LHCN-M2 (cell line): ENCODE measurements around a stretch of chr9.

DNA sequence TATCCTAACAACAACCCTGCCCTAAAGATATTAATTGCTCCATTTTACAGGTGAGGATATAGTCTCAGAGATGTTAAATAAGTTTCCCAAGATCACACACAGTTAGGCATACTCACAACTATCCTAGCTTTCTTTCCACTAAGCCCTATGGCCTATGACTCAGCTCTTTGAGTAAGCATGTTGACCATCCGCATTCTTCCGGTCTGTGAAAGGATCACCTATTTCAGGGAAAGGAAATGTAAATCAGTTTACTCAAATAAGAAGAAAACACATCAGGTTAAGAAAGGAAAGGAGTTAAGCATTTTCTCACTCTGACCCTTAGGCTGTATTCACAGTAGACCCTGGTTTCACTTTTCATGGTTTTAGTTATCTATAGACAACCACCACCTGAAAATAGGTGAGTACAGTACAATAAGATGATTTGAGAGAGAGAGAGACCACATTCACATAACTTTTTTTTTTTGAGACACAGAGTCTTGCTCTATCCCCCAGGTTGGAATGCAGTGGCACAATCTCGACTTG lies 145.9 kb downstream of the CAAP1 start:
- RAMPAGE, long total RNA: no peak

DNA sequence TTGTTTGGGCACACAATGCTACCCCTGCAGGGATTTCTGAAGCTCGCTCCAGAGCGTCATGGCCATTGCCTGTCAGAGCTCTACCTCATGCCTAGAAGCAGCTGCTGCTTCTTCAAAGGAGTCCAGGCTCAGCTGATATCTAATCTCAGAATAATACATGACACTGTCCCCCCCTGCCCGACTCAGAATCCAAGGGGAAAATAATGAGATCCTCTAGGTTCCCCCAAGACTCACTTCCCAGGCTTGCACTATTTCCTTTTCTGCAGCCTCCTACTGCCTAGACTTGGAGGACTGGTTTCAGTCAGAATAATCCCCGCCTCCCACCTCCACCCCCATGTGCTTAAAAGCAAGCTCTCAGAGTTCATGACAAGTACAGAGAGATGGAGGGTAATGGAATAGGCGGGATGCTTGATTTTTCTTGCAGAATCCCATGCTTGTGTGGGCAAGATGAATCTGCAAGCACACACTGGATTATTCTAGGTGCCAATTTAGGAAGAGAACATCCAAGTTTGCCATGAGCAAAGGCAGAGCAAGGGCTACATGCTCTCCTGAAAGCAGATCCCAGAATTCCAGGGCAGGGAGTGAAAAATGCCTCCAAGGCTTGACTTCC lies 97.5 kb upstream of the IFNK start:
- RAMPAGE, long total RNA: no peak

GRCh38 chr9:27572141-27572485 lies 1.2 kb downstream of the C9orf72 start:
- RAMPAGE, long total RNA: no peak

DNA sequence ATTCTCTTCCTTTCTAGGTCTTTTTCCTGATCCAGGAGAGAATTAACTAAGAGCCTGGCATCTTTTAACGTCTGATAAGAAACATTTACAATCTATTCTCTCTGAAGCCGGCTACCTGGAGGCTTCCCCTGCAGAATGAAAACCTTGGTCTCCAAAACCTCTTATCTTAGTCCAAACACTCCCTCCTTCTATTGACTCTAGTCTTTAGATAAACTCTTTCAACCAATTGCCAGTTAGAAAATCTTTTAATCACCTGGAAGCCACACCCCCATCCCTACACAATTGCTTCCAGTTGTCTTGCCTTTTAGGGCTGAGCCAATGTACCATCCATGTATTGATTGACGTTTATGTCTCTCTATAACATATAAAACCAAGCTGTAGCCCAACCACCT lies 297.1 kb downstream of the LINGO2 start:
- RAMPAGE, long total RNA: no peak

DNA sequence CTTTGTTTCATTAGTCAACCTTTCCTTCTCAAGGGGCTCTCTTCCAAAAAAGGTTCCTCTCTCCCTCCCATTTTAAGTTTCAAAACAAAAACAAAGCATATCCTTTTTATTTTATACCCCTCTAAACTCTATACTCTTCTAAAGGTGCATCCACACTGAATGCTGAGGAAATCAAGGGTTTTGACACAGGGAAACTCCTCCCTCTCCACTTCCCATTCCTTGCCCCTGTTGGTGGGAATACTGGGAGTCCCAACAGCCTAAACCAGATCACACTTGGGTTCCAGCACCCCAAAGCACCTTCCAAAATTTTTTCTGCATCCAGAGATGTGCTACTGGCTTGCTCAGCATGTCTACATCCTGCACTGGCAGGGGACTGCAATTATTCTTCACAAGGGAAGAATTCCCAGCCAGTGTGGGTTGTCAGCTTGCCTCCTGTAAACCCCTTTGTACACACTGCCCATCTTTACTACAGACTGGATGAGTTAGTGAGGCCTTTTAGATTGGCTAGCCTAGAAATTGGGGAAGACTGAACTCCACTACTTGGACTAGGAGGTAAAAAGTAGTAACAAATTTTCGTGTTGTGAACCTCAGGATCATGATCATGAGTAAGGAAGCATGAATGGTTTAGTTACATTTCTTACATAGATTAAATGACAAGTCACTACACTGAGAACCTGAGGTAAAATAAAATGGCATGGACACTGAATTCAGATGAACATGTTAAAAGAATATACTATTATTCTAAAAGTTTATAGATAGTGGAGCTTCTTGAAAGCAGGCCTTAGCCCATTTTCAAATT lies 11.8 kb upstream of the RIGI start:
- RAMPAGE, long total RNA: no peak

DNA sequence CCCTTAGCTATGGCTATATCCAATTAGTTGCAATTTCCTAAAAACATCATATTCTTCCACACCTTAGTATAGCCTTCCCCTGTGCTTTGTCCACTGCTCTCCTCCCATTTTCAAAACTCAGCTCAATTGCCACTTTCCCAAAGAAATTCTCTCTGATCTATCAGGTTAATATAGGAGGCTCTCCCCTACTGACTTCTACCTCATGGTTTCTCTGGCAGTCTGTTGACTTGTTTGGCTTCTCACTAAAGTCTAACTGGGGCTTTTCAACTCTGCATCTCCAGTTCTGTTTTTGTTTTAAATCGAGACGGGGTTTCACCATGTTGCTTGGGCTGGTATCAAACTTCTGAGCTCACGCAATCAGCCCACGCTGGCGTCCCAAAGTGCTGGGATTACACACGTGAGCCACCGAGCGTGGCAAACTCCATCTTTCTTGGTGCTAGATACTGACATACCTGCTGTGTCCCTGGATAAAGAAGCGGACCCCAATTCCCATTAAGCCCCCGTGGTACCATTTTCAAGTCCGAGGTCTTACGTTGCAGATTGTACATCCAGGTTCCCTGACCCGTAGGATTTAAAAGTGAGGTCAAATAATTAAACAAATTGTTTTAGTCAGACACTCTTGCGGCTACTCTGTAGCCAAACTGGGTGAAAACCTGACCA lies 1.0 kb upstream of the DNAJA1 start:
- RAMPAGE, long total RNA: no peak

- RAMPAGE, long total RNA: no peak
These were observed 4.9 kb downstream of the SMU1 start for GRCh38 chr9:33071587-33071968.

GRCh38 chr9:33120249-33120860 lies 43.9 kb upstream of the SMU1 start:
- RAMPAGE, long total RNA: no peak

DNA sequence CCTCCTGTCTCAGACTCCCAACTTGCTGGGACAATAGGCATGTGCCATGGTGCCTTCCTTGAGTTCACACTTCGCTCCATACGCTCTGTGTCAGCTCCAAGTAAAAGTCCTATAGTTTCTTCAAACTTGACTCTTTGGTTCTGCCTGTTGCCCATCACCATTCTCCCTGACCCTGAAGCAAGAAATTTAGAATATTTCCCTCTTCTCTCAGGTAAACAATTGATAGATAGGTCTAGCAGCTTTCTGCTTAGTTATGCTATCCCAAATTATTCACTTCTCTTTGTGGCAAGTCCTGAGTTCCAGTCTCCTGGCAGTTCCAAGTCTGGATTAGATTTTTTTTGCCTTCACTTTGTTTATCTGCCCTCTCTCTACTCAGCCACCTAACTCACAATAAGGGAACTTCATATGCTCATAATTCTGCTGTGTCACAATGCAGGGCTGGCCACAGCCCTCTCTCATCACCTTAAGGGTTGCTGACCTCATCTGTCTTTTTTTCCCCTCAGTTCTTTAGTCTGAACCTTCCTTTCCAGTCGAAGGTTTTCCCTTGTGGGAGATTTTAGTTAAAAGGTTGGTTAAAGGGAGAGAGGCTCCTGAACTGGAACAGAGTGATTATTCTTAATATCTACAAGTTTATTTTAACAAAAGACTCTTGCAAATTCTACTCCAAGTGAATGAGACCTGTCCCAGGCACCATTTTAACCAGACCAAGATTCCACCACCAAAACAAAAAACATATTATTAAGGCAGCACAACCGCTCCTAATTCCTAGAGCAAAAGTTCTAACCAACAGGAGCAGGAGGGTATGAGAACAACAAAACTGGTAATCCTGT lies 4.2 kb downstream of the BAG1 start:
- RAMPAGE, long total RNA: no peak

- RAMPAGE, long total RNA: no peak
These were observed 1.9 kb downstream of the BAG1 start for GRCh38 chr9:33262627-33263031.

DNA sequence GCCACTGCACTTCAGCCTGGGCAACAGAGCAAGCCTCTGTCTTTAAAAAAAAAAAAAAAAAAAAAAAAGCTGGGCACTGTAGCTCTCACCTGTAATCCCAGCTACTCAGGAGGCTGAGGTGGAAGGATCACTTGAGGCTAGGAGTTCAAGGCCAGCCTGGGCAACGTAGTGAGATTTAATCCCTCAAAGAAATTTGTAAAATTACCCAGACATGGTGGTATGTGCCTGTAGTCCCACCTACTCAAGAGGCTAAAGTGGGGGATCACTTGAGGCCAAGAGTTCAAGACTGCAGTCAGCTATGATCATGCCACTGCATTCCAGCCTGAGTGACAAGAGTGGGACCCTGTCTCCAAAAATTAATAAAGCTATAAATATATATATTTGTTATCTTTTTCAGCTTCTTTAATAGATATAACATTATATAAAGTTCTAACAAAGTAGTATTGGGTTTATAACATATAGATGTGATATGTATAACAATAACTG lies 36.1 kb downstream of the NFX1 start:
- RAMPAGE, long total RNA: no peak

DNA sequence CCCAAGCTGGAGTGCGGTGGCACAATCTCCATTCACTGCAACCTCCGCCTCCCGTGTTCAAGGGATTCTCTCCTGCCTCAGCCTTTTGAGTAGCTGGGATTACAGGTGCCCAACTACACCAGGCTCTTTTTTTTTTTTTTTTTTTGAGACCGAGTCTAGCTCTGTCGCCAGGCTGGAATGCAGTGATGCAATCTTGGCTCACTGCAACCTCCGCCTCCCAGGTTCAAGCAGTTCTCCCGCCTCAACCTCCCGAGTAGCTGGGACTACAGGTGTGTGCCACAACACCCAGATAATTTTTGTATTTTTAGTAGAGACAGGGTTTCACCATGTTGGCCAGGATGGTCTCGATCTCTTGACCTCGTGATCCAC lies 20.0 kb downstream of the AQP7 start:
- RAMPAGE, long total RNA: no peak

GRCh38 chr9:33461820-33462578 lies 11.7 kb downstream of the NOL6 start:
- RAMPAGE, long total RNA: no peak

- RAMPAGE, long total RNA: no peak
These were observed 43.5 kb upstream of the PRSS3 start for GRCh38 chr9:33751408-33752714.

DNA sequence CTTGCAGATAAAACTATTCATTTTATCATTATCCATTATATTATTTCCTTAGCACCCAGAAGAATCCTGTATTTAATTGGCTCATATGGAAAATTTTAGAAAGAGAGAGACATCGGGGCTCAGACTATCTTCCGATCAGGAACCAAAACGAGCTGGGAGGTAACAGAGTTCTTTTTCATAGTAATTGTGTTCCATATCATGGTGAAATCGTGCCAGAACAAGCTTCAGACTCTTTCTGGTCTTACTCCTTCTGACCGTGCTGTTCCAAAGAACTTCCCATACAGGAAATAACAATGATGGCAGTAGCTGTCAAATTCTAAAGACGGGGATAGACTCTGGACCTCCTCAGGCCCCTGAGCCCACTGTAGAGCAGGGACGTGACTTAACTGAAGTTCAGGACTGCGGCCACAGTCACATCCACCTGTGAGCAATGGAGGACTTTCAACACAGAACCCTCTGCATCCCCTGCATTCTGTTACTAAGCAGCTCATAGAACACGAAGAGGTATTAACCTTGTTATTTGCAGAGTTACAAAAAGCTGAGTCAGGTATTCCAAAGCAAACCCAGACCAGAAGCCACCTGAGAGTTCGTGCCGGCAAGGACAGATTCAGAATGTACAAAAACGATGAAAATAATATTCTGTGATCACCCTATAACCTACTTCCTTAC lies 33.2 kb upstream of the PRSS3 start:
- RAMPAGE, long total RNA: no peak

DNA sequence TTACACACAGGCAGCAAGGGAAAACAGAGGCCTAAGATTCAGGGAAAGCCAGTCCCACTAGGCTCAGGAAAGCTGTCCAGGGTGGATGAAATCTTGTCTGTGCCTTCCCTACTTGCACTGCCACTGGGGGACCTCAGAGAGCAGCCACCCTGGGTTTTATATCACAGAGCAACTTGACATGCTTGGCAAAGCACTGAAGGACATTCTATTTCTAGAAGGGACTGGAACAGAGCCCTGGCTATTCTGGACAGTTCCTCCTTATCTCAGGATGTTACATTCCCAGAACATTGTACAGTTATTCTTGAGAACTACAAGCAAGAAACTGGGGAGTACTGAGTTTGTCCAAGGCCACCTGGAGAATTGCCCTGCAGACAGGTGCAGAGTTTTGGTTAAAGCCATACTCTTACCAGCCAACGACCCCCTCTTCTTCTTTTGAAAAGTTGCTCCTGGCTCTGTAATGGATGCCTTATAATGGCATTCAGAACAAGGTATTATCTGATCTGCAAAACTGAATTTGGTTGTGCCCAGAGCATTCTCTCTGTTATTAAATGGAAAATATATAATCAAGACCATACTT lies 7.4 kb upstream of the PRSS3 start:
- RAMPAGE, long total RNA: no peak

- RAMPAGE, long total RNA: no peak
These were observed 115.2 kb downstream of the UBE2R2 start for GRCh38 chr9:33932013-33932636.

GRCh38 chr9:34016949-34017440 lies 31.7 kb downstream of the UBAP2 start:
- RAMPAGE, long total RNA: no peak

- RAMPAGE, long total RNA: no peak
These were observed 10.1 kb downstream of the UBAP1 start for GRCh38 chr9:34188892-34189344.

GRCh38 chr9:34202798-34203411 lies 24.1 kb downstream of the UBAP1 start:
- RAMPAGE, long total RNA: no peak